HT-29 (cell line): ENCODE results near the genes ANO4, SLC5A8 and DRAM1.

GRCh38 chr12:99238088-99238420 lies 409.5 kb upstream of the GARIN6 start:
- RAMPAGE, long total RNA = no peak

DNA sequence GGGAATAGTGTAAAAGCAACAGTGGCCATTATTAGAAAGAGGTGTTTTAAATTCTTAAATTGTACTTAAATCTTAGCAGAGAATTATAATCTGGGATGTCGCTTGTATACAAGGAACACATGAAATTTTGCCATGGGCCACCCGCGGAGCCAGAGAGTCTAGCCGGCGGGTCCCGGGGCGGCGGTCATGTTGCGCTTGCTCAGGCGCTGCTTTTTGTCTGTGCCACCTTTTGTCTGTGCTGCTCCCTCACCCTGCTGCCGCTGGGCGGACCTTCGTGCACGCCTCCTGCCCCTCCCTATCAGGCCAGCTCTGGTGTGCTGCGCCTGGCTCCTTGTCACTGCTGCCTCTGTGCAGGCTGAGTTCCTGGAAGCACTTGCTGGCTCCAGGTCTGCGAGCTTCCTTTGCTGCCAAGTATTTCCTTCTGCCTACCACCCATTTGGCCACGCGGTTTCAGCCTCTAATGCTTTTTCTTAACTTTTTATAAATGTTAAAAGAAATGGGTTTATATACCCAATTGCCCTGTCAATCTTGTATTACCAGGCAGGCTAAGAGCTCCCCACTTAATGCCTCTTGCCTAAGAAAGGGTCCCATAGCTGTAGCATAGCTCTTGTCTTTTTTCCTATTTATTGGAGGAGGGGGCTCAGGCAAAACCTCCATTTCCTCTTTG lies 21.3 kb upstream of the BLTP3B start:
- RAMPAGE, long total RNA = no peak

GRCh38 chr12:100339307-100339609 lies 17.6 kb upstream of the SLC17A8 start:
- RAMPAGE, long total RNA = no peak

GRCh38 chr12:100445042-100445249 lies 28.7 kb upstream of the NR1H4 start:
- RAMPAGE, long total RNA = no peak

DNA sequence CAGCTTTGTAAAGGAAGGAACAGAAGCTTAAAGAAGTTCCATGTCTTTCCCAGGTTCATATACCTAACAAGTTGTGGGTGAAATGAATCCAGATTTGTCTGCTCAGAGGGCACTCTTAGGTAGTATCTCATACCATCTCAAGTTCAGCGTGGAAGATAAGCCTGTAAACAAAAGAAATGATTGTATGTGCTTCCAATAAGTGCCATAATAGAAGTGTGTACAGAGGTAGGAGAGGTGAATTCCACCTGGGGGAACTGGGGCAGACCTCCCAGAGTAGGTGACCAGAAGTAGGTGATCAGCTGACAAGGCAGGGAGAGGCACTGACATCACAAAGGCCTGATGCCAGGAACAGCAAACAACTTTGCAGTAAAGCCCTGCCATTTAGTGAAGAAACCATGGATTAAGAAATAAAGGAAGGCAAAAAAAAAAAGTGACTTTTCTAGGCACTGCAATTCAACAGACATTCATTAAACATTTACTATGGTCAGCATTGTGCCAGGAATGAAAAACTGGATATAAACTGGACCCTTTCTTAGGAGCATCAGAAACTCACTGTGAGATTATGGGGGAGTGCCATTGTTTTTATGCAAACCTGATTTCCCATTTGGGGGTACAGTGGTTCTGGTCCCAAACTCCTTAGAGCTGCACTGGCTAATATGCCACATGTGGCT lies 31.2 kb downstream of the NR1H4 start:
- RAMPAGE, long total RNA = no peak

DNA sequence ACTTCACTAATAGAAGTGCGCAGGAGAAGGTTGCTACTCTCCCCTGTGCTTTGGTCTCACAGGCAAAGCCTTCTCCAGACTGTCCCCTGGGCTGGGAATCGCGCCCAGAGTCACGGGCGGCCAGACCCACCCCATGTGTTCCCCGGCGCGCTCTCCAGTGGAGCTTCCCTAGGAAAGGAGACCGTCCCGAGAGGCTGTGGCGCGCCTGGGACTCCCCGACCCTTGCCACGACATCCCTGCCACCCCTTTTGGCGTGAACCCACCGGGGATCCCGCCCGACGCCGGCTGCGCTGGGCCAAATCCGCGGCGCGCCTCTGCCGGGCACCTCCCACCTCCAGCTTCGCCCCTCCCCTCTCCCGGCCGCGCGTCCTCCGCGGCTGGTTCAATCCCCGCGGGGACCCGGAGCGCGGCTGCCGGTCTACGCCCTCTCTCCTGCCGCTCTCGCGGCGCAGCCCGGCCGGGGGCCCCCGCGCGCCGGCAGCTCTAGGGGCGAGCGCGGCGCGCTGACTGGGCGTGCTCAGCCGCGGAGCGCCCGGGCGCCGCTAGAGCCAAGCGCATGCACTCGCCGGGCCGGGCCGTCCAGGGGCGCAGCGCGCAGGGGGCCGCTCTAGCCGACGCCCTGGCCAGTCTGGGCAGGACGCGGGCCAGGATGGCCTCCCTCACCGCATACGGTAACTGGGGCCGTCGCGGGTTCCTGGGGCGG lies 77.5 kb upstream of the ANO4 start:
- RAMPAGE, long total RNA = no peak

DNA sequence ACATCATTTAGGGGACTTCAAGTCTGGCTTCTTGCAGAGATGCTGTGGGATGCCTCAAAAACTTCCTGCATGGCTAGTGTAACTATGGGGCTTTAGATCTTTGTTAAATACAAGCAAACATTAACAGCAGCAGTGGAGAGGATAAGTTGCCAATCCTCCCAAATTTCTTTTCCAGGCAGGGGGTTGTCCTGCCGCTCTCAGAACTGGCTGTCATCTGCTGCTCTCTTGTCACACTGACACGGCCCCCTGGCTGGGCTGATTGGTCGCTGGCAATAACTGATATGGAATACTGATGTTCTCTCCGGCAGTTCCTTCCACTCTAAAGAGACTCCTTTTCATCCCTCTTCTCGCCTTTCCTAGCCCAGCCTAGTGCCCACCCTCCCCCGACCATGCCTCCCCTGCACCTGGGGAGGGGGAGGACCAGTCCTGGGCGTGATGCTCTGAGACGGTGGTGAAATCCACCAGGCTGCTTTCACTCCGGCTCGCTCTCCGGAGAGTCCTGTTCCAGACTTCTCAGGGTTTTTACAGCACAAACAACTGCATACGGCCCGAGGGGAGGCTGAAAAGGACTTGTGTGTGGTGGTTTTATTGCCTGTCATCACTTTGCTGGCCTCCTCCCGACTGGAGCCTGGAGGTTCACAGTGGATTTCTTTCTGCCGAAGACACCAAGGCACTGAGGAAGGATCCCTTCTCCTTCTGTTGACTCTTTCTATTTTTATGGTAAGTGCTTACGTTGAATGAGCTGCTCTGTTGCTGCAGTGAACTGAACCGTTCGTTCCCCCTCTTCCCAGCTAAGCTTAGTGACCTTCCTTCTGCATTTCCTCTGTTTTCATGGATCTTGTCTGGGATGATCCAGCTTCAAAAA lies at the start of gene ANO4:
Gene ANO4 (plus strand): TSS at position 469 of the 865 bp plus-strand sequence.
- RAMPAGE, long total RNA = no peak

GRCh38 chr12:101145813-101146278 lies 64.2 kb downstream of the SLC5A8 start:
- RAMPAGE, long total RNA = no peak

DNA sequence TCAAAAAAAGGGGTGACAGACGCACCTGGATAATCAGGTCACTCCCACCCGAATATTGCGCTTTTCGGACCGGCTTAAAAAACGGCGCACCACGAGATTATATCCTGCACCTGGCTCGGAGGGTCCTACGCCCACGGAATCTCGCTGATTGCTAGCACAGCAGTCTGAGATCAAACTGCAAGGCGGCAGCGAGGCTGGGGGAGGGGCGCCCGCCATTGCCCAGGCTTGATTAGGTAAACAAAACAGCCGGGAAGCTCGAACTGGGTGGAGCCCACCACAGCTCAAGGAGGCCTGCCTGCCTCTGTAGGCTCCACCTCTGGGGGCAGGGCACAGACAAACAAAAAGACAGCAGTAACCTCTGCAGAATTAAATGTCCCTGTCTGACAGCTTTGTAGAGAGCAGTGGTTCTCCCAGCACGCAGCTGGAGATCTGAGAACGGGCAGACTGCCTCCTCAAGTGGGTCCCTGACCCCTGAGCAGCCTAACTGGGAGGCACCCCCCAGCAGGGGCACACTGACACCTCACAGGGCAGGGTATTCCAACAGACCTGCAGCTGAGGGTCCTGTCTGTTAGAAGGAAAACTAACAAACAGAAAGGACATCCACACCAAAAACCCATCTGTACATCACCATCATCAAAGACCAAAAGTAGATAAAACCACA lies 63.6 kb downstream of the SLC5A8 start:
- RAMPAGE, long total RNA = no peak

DNA sequence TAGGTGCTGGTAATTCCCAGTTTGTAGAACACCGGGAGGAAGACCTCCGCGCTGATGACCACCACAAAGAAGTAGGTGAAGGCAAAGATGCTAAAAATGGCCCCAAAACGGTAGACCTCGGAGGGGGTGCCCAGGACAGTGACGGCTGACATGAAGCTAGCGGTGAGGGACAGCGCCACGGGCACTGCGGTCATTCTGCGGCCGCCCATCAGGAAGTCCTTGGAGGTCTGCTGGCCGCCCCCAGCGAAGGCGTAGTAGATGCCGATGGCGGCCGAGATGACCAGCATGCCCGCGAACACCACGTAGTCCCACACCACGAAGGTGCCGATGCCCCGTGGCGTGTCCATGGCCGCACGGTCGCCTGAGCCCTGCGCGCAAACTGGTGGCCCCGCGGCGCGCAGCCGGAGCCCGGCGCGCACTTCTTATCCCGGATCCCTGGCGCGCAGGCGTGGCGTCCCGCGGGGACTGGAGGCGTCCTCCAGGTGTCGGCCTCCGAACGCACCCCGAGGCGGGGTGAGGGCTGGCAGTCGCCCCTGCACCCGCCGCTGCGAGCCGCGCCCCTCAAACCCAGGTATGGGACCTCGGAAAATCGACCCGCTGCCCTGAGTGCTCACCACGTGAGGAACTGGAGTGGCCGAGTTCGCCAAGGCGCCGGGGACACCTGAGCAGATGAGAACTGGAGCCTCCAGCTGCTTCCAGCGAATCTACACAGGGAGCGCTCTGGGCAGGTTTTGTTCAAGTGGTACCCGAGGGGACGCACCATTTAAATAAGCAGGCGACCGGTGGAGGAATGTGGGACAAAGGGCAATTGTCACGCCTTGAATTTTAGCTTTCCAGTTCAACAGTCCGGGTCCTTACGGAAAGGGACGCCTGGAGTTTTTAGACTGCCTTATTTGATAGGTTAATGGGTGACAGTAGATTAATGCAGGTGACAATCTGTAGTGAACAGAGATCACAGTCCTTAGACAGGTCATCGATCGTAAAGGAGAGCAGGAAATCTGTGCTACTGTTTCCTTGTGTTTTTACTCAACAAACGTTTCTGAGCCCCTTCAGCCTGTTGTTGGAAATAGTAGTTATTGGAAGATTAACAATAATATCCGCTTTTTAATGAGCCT lies at the start of gene SLC5A8:
Gene SLC5A8 (minus strand): TSS at position 737 of the 1,115 bp plus-strand sequence.
- RAMPAGE, long total RNA = no peak

- RAMPAGE, long total RNA = no peak
Measured at GRCh38 chr12:101608351-101608844, 13.6 kb downstream of the MYBPC1 start.

DNA sequence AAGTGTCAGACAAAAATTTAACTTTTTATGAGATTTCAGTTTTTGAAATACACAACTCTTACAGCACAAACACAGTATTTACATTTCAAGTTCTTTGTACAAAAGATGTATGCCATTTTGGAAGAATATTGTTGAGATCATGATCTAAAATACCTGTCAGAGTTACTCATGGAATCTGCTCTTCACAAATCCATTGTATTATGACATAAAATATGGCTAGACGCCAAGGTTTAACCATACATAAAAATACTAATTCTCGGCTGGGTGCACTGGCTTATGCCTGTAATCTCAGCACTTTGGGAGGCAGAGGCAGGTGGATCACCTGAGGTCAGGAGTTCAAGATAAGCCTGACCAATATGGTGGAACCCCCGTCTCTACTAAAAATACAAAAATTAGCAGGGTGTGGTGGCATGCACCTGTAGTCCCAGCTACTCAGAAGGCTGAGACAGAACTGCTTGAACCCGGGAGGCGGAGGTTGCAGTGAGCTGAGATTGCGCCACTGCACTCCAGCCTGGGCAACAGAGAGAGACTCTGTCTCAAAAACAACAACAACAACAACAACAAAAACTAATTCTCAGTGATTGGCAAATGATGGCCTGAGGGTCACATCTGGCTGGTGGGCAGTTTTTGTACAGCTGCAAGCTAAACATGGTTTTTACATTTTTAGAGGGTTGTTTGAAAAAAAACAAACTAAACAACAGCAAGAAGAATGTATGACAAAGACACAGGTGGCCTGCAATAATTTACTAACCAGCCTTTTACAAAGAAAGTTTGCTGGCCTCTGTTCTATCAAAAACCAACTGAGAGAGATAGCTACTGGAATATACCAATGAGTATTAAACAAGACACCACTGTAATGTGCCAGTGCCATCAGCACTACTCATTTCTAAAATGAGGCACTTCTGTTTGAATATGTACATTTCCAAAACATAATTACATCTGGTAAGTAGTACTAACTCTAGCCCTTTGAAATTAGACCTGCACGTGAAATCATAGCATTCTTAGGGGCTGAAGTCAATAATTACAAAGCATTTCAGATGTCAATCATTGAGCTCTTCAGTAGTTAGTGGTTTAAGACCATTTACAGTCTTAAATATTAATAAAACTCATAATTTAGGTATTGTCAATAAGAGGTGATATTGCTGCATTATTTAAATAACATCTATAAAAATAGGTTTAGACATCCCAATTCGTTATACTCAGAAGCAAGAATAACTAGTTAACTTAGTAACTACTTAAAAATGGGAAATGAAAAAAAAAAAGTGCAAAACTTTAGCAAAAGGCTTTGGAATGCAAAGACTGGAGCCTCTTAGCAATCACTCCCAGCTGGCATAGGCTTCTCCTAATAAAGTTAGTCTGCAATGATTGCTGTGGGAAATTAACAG lies 6.7 kb upstream of the SYCP3 start:
- RAMPAGE, long total RNA = no peak

GRCh38 chr12:101779657-101780012 lies 40.4 kb upstream of the SYCP3 start:
- RAMPAGE, long total RNA = no peak

- RAMPAGE, long total RNA = no peak
Measured at GRCh38 chr12:101877081-101877829, at the start of gene DRAM1. TSS of gene DRAM1 (plus strand) at chr12:101877580.

GRCh38 chr12:101888893-101889438 lies 11.6 kb downstream of the DRAM1 start:
- RAMPAGE, long total RNA = no peak

- RAMPAGE, long total RNA = no peak
Measured at GRCh38 chr12:101894591-101895114, 17.3 kb downstream of the DRAM1 start.

GRCh38 chr12:102425211-102425633 lies 55.1 kb downstream of the IGF1 start:
- RAMPAGE, long total RNA = no peak

DNA sequence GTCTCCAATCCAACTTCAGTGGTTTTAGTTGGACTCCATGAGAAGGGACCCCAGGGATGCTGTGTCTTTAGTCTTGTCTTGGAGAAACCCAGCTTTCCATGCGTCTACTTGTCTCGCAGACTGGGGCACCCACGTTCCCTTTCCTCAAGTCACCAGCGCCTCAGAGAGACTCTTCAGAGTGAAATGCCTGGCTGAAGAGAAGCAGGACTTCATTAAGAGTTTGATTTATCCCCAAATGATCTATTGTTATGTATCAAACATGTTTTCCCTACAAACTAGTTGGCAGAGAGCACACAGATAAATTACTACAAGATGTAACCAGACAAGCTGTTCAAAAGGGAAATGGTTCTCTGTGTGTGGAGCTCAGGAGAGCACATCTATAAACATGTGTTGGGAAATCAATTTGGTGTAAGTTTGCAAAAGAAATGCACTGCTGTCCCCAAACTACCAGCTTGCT lies 159.3 kb downstream of the PAH start:
- RAMPAGE, long total RNA = no peak

DNA sequence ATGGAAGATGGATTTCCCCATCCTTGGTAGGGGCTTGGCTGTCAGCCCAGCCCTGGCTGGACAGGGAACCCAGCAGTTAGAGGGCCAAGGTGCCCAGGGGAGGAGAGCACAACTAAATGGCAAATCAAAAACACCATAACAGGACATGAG lies 6.1 kb downstream of the PAH start:
- RAMPAGE, long total RNA = no peak

- RAMPAGE, long total RNA = no peak
Measured at GRCh38 chr12:103128914-103129493, 171.5 kb downstream of the ASCL1 start.